Ascending aorta (tissue), 1 donor: ENCODE measurements around the genes RBM25 and PSEN1.

- PRO-cap: no peak
Observed at GRCh38 chr14:70780461-70781237, 28.7 kb downstream of the MAP3K9 start.

GRCh38 chr14:70817548-70817902, 8.2 kb upstream of the MAP3K9 start:
- PRO-cap: no peak

DNA sequence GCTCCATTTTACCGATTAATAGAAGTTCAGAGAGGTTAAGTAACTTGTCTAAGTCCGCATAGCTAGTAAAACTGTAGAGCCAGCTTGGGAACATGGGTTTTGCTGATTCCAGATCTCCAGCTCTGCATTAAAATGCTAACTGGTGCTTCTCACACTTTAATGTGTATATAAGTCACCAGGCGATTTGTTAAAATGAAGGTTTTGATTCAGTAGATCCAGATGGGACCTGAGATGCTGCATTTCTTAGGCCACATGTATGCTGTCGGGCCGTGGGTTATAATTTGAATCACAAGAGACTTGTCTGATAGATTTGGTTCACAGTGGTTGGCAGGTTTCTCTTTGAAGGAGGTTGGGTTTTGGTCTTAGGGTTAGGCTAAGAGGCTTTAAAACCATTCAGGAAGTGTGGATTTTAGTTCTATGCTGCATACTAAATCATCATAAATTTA, 21.0 kb upstream of the PCNX1 start:
- PRO-cap: no peak

DNA sequence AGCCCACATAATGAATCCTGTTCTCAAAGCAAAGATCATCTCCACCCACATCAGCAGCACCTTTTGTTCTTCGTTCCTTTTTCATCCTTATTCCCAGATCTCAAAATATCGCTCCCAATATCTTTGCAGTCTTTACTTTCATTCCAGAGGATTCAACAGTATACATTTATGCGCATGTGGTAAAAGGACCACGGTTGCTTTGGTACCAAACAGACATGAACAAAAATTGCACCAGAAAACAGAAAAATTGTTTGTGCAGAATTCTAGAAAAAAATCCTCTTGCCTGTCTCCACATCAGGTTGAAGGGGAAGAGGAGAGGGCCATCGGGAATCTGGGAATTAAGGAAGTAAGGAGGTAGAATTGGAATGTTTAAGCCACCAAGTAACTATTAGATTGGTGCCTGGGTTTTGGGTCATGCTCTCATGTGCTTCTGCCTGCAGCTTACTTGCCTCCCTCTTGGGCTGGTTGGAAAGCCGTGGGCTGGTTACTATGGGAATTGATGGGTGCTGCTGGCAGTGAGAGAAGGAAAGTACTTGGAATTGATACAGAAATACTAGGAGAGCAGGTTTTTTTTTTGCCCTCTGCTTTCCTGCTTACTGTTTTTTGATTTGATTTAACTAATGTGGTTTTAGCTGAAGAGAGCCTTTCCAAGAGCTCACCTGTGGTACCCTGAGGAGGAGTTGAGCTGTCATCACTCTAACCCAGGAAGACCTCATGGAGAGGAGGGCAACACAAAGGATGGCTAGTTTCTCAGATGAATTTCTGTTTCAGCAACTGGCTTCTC, 118.3 kb downstream of the SIPA1L1 start:
- PRO-cap: no peak

DNA sequence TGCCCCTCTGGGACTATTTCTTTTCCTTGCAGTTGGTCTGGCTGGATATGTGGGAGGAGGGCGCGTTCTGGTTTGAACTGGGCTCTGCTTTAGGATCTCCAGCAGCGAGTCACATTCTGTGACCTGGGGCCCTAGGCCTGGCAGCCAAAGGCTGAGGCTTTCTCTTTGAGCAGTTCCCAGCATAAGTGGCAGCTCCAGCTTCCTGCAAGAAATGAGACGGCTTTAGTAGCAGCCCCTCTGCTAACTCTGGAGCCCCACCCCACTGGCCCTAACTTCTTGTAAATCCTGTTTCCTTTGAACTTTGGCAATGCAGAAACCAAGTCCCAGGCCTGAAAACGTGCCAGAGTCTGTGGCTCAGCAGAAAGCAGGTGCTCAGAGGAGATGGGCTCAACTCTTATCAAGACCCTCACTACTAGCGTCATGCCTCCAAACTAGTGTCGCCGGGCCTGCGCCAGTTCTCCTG, 274.7 kb downstream of the DPF3 start:
- PRO-cap: no peak

- PRO-cap: no peak
Observed at GRCh38 chr14:72753232-72753534, 140.7 kb downstream of the DPF3 start.

DNA sequence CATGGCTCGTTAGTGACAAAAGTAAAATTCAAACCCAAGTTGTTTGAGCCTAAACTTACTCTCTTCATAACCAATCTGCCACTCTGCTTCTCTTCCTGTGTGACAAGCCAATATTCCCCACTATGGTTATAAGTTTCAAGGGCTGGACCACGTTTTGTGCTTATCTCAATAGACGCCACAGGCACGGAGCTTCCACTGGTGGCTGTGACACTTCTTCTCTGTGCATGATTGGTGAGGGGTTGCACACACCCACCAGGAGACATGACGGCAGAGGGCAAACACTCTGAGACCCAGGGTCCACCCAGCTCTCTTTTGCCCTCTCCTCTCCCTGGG, 44.9 kb downstream of the DPF3 start:
- PRO-cap: no peak

- PRO-cap: no peak
Observed at GRCh38 chr14:72927037-72927376, 743 bp downstream of the DCAF4 start.

DNA sequence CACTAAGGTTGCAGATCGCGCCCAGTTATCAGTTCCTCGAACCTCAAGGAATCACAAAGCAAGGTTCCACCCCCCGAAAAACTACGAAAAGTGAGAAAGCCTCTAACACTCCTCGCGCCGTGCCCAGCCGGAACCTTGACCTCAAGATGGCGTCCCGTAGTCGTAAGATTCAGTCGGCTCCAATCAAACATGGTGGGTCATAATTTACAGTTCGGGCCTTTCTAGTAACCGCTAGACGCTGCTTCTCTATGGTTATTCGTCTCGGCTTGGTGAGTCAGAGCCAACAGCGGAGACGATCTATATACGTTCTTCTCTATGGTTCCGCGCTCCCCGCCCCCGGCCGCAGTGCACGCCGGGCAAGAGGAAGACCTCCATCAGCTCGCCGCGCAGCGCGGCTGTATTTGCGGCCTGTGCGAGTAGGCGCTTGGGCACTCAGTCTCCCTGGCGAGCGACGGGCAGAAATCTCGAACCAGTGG, at the start of gene RBM25:
TSS of gene RBM25 (plus strand) at position 366 of the 476 bp plus-strand sequence.
- PRO-cap: bidirectional peak, plus-strand start at position 345 of the sequence, minus-strand start at position 171 of the sequence

GRCh38 chr14:73105633-73106532, 30.4 kb upstream of the PSEN1 start:
- PRO-cap: unidirectional peak, plus-strand start at chr14:73105945

GRCh38 chr14:73136057-73136607, at the start of gene PSEN1:
TSS of gene PSEN1 (plus strand) at chr14:73136507.
- PRO-cap: bidirectional peak, plus-strand start at chr14:73136518, minus-strand start at chr14:73136357

- PRO-cap: no peak
Observed at GRCh38 chr14:73220284-73220891, 16.9 kb upstream of the PAPLN start.

- PRO-cap: no peak
Observed at GRCh38 chr14:73405423-73405725, 53.0 kb downstream of the NUMB start.

- PRO-cap: bidirectional peak, plus-strand start at chr14:73458872, minus-strand start at chr14:73458525
Observed at GRCh38 chr14:73458734-73459030, 336 bp upstream of the NUMB start.

- PRO-cap: no peak
Observed at GRCh38 chr14:73461815-73462802, 3.8 kb upstream of the NUMB start.

DNA sequence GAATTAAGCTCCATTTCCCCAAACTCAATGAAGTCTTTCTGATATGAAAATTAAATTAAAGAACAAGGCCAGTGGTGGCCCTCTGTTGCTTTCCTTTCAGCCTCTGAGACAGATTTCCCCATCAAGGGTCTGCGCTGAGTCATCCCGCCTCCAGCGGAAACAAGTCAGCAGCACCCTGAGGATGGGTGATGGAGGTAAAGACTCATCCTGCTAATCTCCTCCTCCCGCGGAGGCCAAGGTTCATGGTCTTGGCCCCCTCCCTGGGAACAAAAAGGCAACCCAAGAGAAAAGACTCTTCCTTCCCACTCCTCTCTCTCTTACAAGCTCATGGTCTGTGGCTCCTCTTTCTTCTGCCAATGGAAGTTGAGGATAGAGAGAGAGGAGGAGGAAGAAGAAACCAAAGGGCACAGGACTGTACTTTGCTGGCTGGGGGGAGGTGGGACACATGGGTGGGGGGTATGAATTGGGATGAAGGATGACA, 9.1 kb upstream of the NUMB start:
- PRO-cap: no peak

GRCh38 chr14:73526281-73526855, 10.6 kb upstream of the ACOT1 start:
- PRO-cap: no peak

DNA sequence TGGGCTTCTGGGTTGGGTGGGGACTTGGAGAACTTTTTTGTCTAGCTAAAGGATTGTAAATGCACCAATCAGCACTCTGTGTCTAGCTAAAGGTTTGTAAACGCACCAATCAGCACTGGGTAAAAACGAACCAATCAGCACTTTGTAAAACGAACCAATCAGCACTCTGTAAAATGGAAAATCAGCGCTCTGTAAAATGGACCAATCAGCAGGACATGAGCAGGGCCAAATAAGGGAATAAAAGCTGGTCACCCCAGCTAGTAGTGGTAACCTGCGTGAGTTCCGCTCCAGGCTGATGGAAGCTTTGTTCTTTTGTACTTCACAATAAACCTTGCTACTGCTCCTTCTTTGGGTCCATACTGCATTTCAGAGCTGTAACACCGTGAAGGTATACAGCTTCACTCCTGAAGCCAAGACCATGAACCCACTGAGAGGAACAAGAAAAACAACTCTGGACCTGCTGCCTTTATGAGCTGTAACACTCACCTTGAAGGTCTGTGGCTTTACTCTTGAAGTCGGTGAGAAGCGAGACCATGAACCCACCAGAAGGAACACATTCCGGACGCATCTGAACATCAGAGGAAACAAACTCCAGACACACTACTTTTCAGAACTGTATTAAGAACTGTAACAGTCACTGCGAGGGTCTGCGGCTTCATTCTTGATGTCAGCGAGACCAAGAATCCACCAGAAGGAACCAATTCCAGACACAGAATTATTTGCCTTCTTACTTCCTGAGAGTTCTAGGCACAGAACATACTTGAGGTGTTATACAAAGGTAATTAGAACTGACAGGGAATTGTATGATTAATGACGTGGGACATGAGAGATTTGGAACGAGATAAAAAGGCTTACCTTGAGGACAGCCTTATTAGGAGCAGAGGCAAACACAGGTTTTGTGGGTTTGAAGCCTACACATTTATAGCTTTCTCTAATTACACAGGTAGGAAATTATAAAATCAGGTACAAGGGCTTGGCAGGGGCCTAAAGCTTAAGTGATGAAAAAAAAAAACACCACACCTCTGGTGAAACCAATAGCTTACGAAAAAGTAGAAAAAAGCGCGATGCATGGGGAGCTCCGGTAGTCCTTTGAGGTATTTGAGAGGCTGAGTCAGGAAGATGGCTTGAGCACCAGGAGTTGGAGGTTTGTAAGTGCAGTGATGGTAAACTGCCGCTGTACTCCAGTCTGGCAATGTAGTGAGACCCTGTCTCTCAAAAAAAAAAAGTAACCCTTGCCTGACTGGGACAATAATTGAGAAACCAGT, 1.2 kb upstream of the ACOT2 start:
- PRO-cap: no peak

- PRO-cap: no peak
Observed at GRCh38 chr14:73582298-73582596, 9.4 kb upstream of the ACOT4 start.

DNA sequence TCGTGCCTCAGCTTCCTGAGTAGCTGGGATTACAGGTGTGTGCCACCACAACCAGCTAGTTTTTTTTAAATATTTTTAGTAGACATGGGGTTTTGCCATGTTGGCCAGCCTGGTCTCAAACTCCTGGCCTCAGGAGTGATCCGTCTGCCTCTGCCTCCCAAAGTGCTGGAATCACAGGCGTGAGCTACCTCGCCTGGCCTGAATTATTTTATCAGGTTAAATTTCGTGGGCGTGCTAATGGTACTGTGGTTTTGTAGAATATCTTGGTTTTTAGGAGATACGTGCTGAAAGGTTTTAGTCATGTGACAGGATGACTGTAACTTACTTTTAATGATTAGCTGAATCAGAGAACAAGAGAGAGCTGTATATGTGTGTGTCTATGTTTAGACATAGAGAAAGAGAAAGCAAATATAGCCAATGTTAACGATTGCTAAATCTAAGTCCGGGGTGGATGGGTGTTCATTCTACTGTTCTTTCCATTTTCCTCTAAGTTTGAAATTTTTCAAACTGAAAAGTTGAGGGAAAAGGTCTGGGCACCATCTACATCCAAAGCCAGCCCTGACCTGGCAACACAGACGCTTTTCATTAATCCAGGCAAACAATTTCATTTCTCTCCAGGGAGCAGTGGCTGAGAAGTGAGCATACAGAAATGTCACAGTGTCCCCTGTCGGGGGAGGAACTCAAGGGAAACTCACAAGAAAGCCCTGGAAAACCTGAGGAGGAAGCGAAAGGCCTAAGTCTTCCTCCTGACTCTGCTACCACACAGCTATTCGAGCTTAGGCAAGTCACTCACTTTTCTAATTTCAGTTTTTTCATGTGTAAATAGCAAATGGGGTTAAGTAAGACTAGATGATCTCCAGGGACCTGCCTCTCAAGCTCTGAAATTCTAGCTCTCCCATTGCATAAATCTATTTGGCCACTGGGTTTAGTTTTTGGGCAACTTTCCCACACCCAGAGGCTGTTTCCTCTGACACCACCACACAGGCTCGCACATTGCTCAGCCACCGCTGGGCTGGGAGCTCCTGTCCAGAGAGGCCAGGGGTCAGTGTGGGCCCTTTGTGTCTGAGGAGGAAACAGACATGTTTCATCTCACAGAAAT, 9.4 kb upstream of the PNMA1 start:
- PRO-cap: no peak